Liver (tissue), 9 donors: ENCODE measurements around the genes TMEM87A, TGM5 and TUBGCP4.

GRCh38 chr15:42272916-42273771 is at the start of gene TMEM87A:
TMEM87A (minus strand) TSS chr15:42273433.
- PRO-cap, 5 experiments = peak in 5 of 5 experiments; most common plus-strand start chr15:42273624 (in 5); most common minus-strand start chr15:42273415 (in 5)
- RAMPAGE, long total RNA, 2 experiments = start-site peak on the minus strand in 1 of 2 experiments, at chr15:42273404-42273418 at its widest, 106 reads per replicate
- RRBS = no CpG with 5 or more reads among the region's 46 CpGs

GRCh38 chr15:42386322-42386740 is 27.0 kb downstream of the CAPN3 start:
- PRO-cap, 5 experiments = no peak in any of the 5 experiments
- RAMPAGE, long total RNA, 2 experiments = no peak in any of the 2 experiments
- RRBS = no CpG with 5 or more reads among the region's 5 CpGs

DNA sequence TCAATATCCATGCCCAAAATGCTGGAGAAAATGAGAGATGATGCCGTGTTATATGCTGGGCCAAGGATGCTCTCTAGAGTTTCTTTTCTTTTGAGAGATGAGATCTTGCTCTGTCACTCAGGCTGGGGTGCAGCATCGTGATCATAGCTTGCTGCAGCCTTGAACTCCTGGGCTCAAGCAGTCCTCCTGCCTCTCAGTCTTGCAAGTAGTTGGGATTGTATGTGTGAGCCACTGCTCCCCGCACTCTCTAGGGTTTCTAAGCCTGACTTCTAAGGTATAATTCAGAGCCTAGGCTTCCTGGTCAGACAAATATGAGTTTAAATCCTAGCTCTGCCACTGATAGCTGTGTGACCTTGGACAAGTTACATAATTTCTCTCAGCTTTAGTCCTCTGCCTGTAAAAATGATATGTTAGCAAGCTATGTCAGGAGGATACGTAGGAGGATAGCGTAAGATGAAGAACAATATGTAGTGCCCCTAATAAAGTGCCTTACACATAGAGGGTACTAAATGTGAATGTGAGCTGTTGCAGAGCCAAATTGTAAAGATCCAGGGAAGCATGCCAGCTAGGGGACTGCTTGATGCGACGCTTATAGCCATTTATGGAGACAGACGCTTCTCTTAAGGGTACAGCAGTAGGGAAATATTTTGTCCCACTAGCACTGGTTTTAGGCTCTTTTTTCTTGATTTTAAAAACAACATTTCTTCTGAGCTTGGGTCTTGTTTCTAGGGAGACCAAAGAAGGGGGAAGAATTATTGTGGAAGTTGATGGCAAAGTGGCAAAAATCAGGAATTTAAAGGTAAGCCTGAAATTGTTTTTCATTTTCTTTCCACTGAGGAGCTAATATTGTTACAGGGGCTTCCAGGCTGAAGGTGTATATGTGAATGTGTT is 7.5 kb downstream of the STARD9 start:
- PRO-cap, 5 experiments = no peak in any of the 5 experiments
- RAMPAGE, long total RNA, 2 experiments = no peak in any of the 2 experiments
- RRBS = no CpG with 5 or more reads among the region's 8 CpGs

DNA sequence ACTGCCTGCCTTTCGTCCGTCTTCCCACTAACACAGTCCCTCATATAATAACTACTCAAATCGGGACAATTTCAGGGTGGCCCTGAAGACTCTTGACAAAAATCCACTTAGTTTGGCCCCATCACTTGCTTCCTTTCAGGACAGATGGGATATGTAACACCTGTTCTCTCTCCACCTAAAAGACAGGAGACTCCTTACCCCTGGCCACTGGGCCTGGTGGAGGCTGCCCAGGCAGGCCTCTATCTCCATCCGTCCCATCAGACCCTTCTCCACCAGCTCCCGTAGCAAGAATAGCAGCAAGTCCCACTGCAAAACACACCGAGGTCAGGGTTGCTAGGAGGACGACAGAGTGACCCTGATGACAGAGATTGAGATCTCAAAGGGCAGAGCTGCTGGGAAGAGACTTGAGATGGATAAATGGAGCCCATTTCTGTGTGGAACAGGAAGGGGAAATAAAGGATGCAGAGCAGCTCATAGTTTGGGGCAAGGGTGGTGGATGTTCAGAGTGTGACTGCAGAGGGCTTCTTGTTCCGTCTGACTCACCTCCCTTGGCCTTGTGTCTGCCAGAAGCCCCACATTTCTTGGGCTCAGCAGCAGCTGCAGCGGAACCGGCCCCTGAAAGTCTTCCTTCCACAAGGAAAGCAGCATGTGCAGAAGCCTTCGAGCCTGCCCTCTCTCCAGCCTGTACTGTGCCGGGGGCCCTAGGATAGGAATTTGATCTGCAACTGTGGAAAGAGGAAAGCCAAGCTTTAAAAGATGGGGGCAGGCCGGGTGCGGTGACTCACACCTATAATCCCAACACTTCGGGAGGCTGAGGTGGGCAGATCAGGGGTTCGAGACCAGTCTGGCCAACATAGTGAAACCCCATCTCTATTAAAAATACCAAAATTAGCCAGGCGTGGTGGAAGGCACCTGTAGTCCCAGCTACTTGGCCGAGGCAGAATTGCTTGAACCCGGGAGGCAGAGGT is 11.7 kb downstream of the CDAN1 start:
- PRO-cap, 5 experiments = no peak in any of the 5 experiments
- RAMPAGE, long total RNA, 2 experiments = no peak in any of the 2 experiments
- RRBS = 96% methylated on average over 4 of the region's 19 CpGs

DNA sequence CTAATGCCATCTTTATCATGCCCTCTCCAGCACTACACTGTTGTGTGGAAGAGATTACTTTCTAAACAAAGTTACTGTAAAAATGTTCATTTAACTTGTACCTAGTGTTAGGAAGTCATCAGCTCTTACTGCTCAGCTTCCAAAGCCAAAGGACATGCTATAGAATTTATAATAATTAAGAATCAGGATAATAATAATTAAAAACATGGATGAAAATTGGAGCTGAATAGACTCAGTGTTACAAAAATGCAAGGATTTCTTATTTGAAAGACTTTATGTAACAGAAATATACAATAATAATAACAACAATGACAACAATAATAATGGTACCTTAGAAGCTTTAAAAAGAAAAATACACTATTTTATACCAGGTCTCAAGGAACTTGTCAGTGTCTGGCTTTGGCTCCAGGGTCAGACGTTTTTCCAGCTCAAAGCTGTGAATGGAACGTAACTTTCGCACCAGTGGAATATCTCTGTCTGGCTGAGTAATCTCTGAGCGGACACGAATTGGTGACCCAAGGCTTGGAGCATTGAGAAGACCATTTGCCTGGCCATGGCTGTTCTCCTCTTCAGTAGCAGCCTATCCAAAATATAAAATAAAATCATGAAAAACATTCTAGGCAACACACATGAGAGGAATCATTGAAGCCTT is 39.9 kb upstream of the CDAN1 start:
- PRO-cap, 5 experiments = no peak in any of the 5 experiments
- RAMPAGE, long total RNA, 2 experiments = no peak in any of the 2 experiments
- RRBS = no CpG with 5 or more reads among the region's 5 CpGs

- PRO-cap, 5 experiments = peak in 1 of 5 experiments; most common plus-strand start chr15:43127967 (in 1)
- RAMPAGE, long total RNA, 2 experiments = no peak in any of the 2 experiments
- RRBS = no CpG with 5 or more reads among the region's 5 CpGs
Measured at GRCh38 chr15:43127640-43128267, 5.6 kb upstream of the TMEM62 start.

GRCh38 chr15:43266752-43267350 is at the start of gene TGM5:
TGM5 (minus strand) TSS chr15:43266928.
- PRO-cap, 5 experiments = no peak in any of the 5 experiments
- RAMPAGE, long total RNA, 2 experiments = no peak in any of the 2 experiments
- RRBS = no CpG with 5 or more reads among the region's 9 CpGs

GRCh38 chr15:43293206-43293843 is 8.7 kb downstream of the TGM7 start:
- PRO-cap, 5 experiments = no peak in any of the 5 experiments
- RAMPAGE, long total RNA, 2 experiments = no peak in any of the 2 experiments
- RRBS = 31% methylated on average over 4 of the region's 29 CpGs

DNA sequence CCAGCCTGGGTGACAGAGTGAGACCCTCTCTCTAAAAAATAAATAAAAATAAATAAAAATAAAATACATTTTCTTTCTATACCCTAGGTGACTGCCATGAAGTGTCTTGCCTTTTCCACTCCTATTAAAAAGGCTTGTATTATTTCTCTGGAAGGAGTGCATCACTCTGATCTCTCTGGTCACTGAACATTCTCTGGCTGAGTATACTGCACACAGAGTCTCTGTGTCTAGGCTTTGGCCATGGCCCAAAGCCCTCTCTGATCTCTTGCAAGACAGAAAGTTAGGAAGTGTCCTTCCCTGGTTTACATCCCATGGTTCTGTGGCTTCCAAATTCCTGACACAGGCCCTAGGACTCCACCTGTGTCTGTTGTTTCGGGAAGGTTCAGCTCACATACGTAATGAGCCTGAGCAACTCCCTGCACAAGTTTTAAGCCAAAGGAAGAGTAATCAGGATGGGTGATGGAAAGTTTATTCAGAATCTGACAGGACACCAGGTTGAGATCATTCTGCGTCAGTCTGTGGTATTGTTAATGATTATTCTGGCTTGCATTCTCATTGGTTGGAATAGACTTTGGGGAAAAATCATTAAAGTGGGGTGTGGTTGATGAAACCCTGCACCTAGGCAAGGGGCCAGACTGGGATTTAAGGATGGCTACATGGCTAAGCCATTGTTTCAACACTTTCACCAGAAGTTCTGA is 14.0 kb upstream of the TGM7 start:
- PRO-cap, 5 experiments = no peak in any of the 5 experiments
- RAMPAGE, long total RNA, 2 experiments = no peak in any of the 2 experiments
- RRBS = no CpG with 5 or more reads among the region's 3 CpGs

DNA sequence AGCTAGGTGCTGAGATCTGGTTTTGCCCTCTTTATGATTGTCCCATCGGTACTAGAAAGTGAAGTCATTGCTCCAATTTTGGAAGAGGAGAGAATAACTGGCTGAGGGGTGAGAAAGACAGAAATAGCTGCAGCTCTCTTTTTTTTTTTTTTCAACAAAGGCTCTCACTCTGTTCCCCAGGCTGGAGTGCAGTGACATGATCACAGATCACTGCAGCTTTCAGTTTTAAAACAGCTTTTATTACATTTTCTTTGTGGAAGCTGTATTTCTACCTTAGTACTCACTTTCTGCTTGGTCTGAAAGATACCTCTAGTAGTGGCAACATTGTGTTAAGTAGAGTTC is 18.1 kb downstream of the ZSCAN29 start:
- PRO-cap, 5 experiments = no peak in any of the 5 experiments
- RAMPAGE, long total RNA, 2 experiments = no peak in any of the 2 experiments
- RRBS = no CpG with 5 or more reads among the region's 1 CpG

DNA sequence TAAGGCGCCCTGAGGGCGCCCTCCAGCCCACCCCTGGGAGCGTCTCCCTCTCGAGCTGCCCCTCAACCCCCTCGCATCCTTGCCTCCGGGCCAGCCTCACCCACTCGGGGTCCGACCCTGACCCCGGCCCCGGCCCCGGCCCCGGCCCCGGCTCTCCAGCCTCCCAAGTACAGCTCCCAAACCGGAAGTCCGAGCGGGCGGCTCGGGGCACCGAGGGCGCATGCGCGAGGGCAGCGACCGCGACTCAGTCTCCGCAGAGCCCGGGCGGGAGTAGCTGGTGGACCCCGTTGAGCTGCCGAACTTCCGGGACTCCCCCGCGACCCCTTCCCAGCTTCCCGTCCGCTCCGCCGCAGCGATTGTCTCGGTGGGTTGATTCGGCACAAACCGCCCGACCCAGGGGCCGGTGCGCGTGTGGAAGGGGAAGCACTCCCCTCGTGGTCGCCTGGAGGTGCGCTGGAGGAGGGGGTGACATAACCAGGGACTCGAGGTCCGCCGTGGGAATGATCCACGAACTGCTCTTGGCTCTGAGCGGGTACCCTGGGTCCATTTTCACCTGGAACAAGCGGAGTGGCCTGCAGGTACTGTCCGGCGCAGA is at the start of gene TUBGCP4:
TUBGCP4 (plus strand) TSS at position 247 of the 595 bp plus-strand sequence.
- PRO-cap, 5 experiments = peak in 5 of 5 experiments; most common plus-strand start position 247 of the sequence (in 5); most common minus-strand start position 169 of the sequence (in 5)
- RAMPAGE, long total RNA, 2 experiments = no peak in any of the 2 experiments
- RRBS = 1% methylated on average over 28 of the region's 56 CpGs

- PRO-cap, 5 experiments = no peak in any of the 5 experiments
- RAMPAGE, long total RNA, 2 experiments = no peak in any of the 2 experiments
- RRBS = no CpG with 5 or more reads among the region's 8 CpGs
Measured at GRCh38 chr15:43516013-43516667, 1.3 kb upstream of the MAP1A start.

DNA sequence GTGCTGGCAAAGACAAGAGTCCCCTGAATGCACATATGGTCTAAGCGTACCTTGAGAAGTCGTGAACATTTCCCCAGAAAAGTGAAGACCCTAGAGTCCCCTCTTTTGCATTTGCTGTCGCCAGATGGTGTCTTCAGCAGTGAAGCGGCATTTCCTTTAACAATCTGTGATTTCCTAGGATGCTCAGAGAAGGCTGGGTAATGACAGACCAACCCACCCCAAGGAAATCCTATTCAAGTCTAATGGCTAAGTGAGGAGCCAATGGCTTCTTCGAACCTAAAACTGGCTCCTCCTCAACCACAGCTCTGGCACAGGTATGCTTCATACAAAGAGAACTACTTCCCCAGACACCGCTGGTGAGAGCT is 16.7 kb downstream of the MAP1A start:
- PRO-cap, 5 experiments = no peak in any of the 5 experiments
- RAMPAGE, long total RNA, 2 experiments = no peak in any of the 2 experiments
- RRBS = no CpG with 5 or more reads among the region's 6 CpGs

DNA sequence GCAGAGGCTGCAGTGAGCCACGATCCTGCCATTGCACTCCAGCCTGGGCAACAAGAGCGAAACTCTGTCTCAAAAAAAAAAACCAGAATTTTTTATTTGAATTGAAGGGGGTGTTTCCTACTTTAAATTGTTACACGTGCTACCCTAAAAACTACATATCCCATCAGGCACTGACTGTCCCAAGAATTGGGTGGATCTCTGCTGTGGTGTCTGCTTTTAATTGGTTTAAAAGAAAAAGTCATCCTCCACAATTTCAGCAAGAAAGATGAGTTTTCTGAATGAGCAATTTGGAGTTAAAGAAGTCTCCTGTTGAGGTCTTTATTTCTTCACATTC is 2.1 kb downstream of the PDIA3 start:
- PRO-cap, 5 experiments = no peak in any of the 5 experiments
- RAMPAGE, long total RNA, 2 experiments = no peak in any of the 2 experiments
- RRBS = no CpG with 5 or more reads among the region's 3 CpGs

DNA sequence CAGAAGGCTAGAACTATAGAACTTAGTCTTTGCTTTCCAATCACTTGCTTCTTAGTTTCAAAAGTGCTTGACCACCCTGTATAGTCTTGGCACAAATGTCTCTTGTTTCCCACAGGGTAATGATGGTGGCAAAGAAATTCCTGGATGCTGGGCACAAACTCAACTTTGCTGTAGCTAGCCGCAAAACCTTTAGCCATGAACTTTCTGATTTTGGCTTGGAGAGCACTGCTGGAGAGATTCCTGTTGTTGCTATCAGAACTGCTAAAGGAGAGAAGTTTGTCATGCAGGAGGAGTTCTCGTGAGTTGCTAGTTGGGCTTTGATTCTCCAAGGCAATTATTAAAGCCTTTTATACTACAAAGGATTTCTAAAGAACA is 10.2 kb downstream of the ELL3 start:
- PRO-cap, 5 experiments = no peak in any of the 5 experiments
- RAMPAGE, long total RNA, 2 experiments = no peak in any of the 2 experiments
- RRBS = no CpG with 5 or more reads among the region's 2 CpGs

- PRO-cap, 5 experiments = no peak in any of the 5 experiments
- RAMPAGE, long total RNA, 2 experiments = no peak in any of the 2 experiments
- RRBS = no CpG with 5 or more reads among the region's 8 CpGs
Measured at GRCh38 chr15:43770282-43770776, 6.4 kb downstream of the ELL3 start.

DNA sequence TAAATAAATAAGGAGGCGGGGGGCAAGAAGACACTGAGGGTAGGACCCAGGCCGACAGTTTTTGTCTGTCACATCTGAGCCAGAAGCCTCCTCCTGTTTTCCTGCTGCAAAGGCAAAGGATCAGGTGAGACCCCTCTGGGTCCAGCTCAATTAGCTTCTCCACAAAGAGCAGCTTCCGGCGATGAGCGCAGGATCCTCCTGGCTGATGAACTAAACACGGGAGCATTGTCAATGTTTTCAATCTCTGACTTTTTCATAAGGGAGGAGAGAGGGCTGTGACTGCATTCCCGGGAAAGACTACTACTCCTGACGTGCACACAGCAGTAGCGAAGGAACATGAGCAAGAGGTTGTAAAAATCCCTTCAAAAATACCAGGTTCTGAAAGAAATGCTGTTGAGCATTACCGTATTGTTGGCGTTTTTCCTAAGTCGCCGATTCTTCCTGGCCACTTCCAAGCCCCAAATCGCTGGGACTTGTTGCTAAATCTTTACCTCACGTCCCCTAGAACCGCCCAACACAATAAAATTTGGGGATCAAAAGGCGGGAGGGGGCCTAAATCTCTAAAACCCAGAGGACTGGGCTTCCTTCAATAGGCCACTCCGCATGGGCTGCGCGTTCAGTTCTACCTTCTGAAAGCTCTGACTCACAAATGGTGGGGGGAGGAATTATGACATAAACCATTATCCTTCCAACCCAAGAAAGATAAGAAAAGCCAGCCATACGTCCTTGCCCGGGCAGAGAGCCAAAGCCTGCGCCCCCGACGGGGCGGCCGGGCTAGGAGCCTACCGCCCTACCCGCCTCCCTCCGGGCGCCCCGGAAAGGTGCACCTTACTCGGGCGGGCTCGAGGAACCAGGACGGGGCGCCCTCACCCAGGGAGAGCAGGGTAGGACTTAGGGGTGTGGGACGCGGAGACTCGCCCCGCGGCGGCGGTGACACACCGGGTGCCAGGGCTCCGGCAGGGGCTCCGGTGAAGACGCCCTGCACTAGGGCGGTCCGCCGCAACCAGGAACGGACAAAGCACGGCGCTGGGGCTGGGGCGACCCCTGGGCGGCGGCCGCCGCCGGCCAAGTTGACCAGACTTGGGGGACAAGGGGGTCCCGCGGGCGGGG is 893 bp downstream of the FRMD5 start:
- PRO-cap, 5 experiments = no peak in any of the 5 experiments
- RAMPAGE, long total RNA, 2 experiments = no peak in any of the 2 experiments
- RRBS = 8% methylated on average over 27 of the region's 63 CpGs

DNA sequence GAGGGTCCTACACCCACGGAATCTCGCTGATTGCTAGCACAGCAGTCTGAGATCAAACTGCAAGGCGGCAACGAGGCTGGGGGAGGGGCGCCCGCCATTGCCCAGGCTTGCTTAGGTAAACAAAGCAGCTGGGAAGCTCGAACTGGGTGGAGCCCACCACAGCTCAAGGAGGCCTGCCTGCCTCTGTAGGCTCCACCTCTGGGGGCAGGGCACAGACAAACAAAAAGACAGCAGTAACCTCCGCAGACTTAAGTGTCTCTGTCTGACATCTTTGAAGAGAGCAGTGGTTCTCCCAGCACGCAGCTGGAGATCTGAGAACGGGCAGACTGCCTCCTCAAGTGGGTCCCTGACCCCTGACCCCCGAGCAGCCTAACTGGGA is 36.2 kb upstream of the GOLM2 start:
- PRO-cap, 5 experiments = no peak in any of the 5 experiments
- RAMPAGE, long total RNA, 2 experiments = no peak in any of the 2 experiments
- RRBS = no CpG with 5 or more reads among the region's 11 CpGs

GRCh38 chr15:44324722-44324970 is 36.1 kb downstream of the GOLM2 start:
- PRO-cap, 5 experiments = no peak in any of the 5 experiments
- RAMPAGE, long total RNA, 2 experiments = no peak in any of the 2 experiments
- RRBS = no CpG with 5 or more reads among the region's 4 CpGs

GRCh38 chr15:44474058-44474370 is 46.6 kb downstream of the CTDSPL2 start:
- PRO-cap, 5 experiments = no peak in any of the 5 experiments
- RAMPAGE, long total RNA, 2 experiments = no peak in any of the 2 experiments
- RRBS = no CpG with 5 or more reads among the region's 7 CpGs